Smooth muscle cell (in vitro differentiated cells): ENCODE results near the genes CLPTM1L and SLC6A3.

DNA sequence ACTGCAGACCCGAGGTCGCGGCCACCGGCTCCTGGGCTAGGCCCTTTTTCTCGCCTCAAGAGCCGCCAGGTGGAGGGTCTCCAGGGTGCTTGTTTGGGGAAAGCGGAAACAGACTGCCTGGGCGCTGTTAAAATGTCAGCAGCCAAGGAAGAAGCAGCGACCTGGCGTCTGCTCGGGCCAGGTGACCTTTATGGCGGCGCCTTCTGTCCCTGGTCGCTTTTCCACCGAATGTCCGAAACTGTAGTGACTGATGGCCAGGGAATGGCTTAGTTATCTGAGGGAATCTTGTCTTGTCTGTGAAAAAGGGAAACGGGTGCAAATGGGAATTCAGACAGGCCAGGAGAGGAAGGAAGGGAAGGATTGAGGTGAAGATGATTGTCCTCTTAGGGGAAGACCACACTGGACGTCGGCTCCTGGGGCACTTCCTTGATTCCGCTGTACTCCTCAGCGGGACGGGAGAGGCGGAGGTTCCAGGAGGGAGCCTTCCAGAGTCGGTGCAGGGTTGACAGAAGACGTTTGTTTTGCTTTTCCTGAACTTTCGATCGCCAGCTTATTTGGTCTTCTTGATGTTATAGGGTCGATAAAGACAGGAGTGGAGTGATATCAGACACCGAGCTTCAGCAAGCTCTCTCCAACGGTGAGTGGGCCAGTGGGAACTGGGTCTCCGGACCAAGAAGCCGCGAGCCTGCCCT, 836 bp downstream of the PDCD6 start:
- RAMPAGE, long total RNA = no peak

- RAMPAGE, long total RNA = no peak
Observed at GRCh38 chr5:281502-281987, 10.1 kb downstream of the PDCD6 start.

GRCh38 chr5:464988-465364, 22.0 kb downstream of the EXOC3 start:
- RAMPAGE, long total RNA = no peak

GRCh38 chr5:472028-472872, 29.3 kb downstream of the EXOC3 start:
- RAMPAGE, long total RNA = no peak

DNA sequence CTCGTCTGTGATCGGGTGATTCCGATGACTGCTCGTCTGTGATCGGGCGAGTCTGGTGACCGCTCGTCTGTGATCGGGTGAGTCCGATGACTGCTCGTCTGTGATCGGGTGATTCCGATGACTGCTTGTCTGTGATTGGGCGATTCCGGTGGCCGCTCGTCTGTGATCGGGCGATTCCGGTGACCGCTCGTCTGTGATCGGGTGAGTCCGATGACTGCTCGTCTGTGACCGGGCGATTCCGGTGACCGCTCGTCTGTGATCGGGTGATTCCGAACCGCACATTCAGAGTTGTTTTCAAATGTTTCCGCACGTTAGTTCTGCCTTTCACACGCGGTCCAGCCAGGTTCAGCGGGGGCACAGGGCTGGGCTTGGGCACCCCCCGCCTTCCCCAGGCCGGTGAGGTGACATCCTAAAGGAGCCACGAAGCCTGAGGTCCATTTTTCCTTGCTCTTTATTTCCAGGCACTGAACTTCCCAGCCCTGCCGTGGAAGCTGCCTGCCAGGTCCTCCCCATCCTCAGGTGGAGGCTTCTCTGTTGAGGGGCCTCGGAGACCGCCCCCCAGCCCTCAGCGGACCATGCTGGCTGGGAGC, 30.1 kb downstream of the TPPP start:
- RAMPAGE, long total RNA = no peak

DNA sequence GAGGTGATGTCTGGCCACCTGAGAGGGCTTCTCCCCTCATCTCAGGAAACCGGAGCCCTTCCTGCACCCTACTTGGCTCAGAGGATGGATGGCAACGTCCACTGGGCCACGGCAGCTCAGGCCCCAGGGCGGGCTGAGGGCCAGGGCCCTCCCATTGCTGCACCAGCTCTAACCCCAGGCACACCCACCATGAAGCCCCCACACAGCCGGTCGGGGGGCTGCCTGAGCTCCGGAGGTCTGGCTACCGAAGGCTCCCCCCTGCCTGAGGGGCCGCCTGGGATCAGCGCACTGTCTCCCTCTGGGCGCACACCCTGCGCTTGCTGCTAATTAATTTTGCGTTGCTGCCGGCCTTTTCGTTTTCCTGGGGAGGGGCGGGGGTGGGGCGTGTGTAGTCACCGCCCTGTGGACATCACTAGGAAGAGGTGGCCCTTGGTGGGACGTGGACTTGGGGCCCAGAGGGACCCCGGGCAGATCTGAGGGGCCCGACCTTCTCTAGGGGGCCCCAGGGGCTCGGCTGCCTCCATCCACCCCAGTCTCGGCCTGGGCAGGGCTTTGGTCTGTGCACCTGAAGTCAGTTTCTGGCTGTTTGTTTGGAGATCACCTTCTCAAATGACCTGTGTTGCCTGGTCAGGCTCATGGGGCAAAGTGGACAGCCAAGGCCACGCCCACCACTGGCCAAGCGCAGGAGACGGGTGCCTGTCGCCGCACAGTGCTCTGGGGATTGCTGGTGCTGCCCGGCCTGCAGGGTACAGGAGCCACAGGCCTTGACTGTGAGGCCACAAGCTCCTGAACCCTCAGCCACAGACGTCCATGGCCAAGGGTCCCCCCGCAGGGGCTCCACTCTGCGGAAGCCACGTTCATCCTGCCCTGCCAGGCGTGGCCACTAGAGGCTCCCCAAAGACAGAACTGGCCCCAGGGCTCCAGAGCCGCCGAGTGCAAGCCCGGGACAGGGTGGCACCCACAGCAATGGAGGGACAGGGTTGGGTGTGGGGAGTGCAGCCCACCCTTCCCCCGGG, 22.0 kb downstream of the TPPP start:
- RAMPAGE, long total RNA = no peak

DNA sequence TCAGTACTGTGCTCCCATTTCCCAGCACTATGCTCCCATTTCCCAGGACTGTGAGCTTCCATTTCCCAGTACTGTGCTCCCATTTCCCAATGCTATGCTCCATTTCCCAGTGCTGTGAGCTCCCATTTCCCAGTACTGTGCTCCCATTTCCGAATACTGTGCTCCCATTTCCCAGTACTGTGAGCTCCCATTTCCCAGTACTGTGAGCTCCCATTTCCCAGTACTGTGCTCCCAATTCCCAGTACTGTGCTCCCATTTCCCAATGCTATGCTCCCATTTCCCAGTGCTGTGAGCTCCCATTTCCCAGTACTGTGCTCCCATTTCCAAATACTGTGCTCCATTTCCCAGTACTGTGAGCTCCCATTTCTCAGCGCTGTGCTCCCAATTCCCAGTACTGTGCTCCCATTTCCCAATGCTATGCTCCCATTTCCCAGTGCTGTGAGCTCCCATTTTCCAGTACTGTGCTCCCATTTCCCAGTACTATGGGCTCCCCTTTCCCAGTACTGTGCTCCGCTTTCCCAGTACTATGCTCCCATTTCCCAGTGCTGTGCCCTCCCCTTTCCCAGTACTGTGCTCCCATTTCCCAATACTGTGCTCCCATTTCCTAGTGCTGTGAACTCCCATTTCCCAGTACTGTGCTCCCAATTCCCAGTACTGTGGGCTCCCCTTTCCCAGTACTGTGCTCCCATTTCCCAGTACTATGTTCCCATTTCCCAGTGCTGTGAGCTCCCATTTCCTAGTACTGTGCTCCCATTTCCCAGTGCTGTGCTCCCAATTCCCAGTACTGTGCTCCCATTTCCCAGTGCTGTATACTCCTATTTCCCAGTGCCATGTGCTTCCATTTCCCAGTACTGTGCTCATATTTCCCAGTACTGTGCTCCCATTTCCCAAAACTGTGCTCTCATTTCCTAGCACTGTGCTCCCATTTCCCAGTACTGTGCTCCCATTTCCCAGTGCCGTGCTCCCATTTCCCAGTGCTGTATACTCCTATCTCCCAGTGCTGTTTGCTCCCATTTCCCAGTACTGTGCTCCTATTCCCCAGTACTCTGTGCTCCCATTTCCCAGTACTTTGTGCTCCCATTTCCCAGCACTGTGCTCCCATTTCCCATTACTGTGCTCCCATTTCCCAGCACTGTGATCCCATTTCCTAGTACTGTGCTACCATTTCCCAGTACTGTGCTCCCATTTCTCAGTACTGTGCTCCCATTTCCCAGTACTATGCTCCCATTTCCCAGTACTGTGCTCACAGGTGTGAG, 17.9 kb upstream of the TPPP start:
- RAMPAGE, long total RNA = no peak

DNA sequence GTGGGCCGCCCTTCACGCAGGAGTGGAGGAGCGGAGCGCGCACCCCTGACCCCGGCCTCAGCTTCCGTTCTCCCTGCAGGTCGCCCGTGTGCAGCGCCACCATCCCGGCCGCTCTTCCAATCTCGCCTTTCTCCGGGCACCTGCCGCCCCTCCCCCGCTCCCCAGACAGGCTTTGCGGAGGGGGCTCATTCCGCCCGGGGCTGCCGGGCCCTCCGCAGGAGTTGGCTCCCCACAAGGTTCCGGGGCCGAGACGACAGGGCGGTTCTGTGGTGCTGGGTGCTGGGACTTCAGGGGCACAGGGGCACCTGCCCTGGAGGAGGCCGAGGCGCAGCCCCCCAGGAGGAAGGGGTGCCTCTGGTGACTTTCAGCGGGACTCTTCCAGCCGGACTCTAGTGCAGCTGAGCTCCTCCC, 810 bp upstream of the ZDHHC11B start:
- RAMPAGE, long total RNA = no peak

DNA sequence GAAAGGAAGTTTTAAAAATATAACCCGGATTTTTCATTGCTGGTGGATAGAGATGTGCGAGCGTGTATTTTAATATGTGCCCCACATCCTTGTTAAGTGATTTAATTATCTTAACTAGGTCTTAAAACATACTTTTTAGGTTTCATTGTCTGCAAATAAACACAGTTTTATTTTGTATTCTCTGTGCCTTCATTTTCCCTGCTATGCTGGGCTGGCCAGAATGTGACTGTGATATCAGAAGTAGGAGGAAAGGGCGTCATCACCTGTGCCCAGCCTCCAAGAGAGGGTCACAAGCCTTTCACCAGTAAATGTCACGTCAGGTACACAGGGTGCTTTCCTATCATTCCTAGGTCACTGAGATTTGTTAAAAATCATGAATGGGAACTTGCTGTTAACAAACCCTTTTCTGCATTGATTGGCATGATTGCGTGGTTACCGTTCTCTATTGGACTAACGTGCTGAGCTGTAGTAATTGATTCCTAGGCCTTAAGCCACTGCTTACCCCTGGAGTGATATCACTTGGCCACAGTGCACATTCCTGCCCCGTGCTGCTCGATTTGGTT, 14.9 kb downstream of the ZDHHC11 start:
- RAMPAGE, long total RNA = no peak

- RAMPAGE, long total RNA = no peak
Observed at GRCh38 chr5:1051268-1052373, 43.0 kb downstream of the NKD2 start.

DNA sequence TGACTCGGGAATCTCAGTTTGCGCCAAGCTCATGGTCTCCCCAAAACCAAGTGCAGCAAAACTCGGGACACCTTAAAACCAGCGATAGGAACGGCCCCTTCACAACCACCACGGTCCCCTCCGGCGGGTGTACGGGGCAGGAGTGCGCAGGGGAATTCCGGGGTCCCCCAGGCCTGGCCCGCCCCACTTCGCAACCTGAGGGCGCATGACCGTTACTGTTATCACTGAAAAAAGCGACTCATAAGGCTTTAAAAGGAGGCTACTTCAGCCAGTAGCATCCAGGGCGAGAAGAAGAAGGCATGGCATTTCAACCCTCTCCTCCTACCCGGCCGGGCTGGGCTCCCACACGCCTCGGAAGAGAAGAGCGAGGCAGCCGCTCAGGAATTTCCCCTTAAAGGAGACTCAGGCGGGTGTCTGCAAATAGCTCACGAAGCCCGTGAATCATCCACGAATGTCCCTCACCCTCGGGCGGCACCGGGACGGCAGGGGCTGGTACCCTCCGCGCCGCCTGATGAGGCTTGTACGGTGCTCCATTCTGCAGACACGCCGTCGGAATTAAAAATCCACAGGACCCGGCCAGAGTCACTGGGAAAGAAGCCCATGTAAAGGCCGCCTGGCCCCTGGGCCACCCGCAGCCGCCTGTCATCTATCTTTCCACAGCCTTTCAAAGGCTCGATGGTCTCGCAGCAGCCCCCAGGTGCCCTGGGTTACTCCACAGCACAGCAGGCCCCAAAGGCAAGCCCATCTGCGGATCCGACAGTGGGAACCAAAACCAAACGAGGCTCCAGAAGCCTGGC, 11.9 kb downstream of the SLC12A7 start:
- RAMPAGE, long total RNA = no peak

DNA sequence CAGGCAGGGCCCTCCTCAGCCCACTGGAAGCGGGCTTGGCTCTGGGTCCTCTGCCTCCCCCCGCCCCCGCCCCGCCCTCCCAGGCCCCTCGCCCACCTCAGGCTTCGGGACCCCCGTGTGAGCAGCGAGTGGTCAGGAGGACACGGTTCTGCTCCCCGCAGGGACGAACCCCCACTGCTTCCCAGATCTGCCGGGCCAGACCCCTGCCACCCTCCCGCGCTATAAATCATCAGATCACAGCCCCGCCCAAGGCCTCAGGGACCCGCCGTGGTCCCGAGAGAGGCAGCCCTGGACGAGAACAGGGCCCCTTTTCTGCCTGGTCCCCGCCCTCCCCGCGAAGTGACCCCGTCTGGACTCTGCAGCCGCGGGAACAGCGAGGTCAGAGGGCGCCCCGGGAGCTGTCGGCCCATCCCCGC, 43.2 kb upstream of the SLC12A7 start:
- RAMPAGE, long total RNA = no peak

- RAMPAGE, long total RNA = no peak
Observed at GRCh38 chr5:1183230-1183886, 18.0 kb upstream of the SLC6A19 start.

GRCh38 chr5:1291657-1292039, 3.2 kb downstream of the TERT start:
- RAMPAGE, long total RNA = no peak

DNA sequence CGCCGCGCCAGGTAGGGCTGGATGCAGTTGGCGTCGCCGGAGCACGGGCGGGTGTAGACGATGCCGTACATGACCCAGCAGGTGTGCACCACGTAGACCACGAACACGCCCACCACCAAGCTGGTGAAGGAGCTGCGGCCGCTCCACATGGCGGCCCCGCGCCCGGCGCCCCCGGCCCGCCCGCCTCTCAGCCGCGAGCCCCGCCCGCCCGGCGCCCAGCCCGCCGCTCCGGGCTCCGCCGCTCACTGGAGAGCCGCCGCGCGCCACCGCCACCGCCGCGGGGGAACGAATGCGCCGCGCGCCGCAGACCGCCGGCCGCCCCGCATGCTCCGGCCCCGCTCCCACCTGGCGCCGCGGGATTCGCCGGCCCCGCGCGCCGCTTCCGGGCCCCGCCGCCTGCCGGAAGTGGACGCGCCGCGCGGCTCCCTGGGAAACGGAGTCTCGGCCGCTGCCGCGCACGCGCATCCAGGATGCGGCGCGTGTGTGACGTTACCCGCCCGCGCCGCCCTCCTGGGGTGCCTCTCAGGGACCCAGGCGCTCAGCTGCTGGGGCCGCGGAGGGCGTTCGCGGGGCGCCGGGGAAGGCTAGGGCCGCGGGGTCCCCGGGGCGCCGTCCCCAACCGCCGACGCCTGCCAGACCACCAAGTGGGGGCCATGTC, at the start of gene CLPTM1L:
Gene CLPTM1L (minus strand): TSS at position 407 of the 658 bp plus-strand sequence.
- RAMPAGE, long total RNA = no peak

DNA sequence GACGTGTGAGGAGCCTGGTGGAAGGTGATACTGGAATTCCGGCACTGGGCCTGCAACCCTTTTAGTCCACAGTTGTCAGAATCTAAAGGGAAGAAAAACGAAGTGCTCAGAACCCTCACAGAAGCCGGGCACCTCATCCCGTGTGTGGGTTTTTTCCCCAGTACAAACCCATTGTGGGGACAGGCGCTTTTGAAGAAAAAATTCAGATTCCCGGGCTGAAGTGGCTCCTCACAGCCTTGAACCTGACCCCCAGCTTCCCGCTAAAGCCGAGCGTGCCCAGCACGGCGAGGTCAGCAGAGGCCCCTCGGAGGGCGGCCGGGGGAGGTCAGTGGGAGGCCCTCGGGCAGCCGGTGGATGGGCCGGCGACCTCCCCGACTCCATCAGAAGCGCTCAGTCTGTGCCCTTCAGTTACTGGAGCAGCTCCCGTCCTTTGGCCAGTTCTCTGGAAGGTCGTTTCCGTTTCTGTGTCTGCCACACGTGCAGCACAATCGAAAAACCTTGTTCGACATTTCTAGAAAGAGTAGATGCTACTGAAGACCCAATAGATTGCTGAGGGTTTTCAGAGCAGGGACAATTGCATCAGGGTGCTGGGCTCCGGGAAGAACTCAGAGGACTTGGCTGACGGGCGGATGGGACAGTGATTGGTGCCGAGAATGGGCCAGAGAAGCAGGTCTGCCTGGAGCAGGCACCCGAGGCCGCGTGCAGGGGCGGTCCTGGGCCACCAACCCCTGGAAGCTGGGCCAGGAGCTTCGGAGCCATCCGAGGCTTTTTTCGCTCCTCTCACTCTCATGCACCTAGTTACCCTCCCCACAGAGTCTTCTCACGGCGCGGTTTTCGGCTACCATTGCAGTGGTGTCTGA, 682 bp upstream of the CLPTM1L start:
- RAMPAGE, long total RNA = no peak

DNA sequence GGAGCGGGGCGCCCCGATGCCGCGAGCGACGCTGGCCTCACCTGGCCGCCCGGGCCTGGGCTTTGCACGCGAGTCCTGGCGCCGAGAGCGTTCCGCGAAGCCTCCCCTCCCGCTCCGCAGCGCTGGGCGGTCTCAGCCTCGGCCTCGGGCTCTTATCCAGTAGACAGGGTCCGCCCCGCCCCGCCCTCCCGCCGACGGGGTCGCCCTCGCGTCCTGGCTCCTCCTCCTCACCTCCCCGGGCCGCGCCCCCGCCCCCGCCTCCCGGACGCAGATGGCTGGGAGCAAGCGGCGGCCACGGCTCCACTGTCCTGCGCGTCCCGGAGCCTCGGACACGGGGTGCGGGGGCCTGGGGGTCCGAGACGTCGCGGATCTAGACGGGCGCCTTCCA, at the start of gene SLC6A3:
Gene SLC6A3 (minus strand): TSS at position 134 of the 388 bp plus-strand sequence.
- RAMPAGE, long total RNA = no peak

GRCh38 chr5:1460162-1460573, 14.9 kb upstream of the SLC6A3 start:
- RAMPAGE, long total RNA = no peak

- RAMPAGE, long total RNA = no peak
Observed at GRCh38 chr5:1478144-1478819, 33.0 kb upstream of the SLC6A3 start.

DNA sequence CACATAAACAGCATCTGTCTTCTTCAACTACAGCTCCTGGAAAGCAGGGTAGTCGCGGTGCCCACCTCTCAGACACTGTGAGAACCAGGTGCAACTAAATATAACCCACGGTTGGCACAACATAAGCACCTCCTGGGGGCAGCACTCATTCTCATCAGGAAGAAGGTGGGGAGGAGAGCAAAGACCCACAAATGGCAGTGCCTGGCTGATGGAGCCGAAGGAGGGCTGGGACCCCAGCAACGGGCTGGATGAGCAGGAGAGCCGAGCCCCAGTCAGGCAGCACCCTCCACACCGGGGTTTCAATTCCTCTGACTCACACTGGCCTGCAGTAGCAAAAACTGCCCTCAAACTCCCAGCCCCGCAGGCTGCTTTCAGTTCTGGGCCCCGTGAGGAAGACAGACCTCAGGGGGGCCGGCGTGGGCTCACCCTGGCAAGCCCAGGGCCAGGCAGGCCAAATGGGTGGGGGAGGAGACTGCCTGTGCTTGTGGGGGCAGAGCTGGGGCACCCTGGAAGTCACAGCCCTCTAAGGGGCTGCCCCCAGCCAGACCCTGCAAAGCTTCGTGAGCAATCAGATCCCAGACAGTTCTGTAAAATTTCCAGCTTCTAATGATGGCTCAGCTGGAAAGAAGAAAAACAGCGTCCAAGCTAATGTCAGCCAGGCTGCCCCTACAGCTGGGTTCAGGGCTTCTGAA, 34.9 kb downstream of the LPCAT1 start:
- RAMPAGE, long total RNA = no peak